ENCODE measurements around a stretch of chrX.

GRCh38 chrX:12975451-12975885 lies 558 bp downstream of the TMSB4X start:
- PRO-cap, result no peak

GRCh38 chrX:12977190-12977736 lies 2.4 kb downstream of the TMSB4X start:
- PRO-cap, result no peak

DNA sequence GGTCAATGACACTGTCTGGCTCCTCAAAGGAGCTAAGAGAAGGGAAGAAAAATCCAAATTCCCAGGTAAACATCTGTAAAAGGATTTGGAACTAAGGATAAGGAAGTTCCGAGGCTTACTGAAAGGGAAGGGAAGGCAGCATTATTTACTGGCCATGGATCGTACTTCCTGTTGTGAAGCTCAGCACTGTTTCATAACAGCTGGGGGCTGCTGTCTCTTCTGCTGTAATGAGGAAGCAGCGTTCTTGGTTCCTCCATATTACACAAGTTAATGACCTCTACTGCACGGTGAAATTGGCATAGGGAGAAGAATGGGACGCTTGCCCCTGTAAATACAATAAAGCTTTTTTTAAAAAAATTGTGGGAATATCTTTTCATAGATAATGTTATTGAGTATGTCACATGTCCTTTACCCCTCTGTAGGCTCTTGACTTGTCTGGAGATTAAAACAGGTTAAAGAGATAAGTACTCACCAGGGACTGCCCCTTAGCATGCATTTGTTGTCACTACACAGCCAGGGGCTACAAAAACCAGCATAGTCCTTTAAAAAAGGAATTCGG lies 30.6 kb downstream of the FAM9C start:
- PRO-cap, result no peak

DNA sequence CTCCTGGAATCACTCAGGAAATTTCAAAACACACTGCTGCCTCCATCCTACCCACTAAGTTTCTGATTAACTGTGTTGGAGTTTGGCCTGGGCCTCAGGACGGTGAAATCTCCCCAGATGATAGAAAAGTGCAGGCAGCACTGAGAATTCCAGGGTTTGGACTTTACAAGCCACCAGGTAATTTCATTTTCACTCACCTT lies 3.4 kb upstream of the FAM9C start:
- PRO-cap, result no peak

DNA sequence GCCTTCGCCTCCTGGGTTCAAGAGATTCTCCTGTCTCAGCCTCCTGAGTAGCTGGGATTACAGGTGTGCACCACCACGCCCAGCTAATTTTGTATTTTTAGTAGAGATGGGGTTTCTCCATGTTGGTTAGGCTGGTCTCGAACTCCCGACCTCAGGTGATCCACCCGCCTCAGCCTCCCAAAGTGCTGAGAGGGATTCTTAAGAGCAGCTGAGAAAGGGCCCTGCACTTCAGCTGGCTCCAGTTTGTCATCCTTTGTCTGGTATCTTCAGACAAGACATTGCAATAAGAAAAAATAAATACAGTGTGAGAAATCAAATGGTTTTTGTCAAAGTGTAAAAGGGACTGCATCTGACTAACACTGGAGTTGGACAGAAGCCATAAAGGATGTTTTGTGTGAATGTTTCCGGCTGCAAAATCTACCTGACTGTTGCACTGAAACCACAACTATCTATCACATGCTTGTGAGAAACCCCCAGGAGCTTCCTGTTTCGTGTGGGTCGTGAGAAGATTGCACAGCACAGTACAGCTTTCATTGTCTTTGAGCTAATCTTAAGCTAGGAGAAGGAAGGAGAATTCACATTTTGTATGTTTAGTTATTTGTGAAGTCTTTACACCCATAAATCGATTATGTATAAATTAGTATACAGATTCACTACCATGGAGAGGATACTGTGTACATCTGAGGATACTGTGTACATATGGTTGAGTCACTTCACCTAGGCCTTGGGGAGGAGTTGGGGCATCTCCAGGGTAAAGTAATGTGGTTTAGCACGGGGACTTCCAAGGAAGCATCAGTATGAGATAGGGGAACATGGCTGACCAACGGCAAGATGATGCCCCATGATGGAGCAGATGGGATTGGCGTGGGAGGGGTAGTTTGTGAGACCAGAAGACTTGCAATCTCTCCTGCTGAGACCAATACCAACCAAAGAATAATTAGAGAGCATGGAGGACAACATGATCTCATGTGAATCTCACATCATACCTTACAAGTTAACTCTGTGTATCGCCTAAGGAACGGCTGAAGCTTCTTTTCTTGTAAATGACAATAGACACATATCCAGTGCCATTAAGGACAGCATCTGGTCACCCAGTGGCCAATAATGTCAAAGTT lies 42.9 kb upstream of the FAM9C start:
- PRO-cap, result no peak

DNA sequence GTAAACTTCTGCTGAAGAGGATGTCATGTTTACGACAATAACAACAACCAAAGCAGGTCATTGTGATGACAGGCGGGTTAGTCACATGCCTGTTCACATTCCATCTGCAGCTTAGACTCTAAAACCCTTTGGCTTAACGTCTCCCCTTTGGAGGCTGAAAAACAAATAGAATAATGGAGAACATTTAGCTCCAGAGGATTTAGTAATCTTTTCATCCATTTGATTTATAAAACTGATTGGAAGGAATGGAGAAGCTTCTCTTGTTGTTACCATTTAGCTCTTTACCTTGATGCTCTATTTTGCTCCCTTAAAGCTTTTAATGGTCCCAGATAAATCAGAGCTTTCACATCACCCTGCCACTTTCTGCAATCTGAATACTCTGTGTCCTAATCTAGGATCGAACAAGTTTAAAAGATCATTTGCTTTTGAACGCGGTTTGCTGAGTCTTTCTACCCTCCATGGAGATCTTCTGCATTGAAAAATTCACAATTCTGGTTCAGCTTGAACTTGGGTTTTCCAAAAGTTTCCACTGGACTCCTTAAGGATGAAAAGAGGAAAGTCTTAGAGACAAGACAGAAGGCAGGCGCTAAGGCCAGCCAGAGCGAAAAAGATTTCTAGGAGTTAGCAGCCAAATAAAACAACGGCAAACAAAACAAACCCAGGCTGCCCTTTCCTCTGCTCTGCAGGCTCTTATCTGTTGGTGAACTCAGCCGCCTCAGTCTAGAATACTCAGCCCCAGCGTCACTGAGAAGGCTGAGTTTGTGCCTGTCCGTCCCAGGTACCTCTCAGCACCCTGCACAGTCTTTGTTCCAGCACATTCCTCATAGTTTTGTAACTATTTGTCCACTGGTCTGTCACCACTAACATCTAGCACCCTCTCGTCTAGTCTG lies 75.3 kb upstream of the FAM9C start:
- PRO-cap, result no peak

DNA sequence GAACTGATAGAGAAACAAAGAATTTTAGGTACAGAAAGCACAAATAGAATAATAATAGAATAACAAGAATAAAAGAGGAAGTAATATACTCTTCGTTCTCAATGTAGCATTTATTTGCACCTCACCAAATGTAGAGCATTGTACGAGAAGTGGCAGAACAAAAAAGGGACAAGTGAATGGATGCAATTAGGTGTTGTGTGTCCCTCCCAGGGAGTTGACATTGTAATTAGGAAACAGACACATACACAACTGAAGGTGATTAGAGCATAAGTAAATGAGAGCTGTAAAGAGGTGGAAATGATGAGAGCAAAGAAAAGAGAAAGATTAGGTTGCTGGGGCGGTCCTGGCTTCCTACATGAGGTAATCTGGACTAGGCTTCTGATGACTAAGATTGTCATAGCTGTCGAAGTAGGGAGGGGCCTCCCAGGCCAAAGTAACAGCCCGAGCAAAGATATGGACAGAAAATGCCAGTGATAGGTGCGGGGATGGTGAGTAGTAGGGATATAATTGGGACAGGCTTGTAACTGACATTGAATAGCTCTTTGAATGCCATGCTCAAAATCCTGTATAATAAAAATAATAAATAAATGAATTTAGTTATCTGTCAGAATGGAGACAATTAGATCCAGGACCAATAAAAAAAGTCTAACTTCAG lies 10.5 kb downstream of the RAB9A start:
- PRO-cap, result no peak

DNA sequence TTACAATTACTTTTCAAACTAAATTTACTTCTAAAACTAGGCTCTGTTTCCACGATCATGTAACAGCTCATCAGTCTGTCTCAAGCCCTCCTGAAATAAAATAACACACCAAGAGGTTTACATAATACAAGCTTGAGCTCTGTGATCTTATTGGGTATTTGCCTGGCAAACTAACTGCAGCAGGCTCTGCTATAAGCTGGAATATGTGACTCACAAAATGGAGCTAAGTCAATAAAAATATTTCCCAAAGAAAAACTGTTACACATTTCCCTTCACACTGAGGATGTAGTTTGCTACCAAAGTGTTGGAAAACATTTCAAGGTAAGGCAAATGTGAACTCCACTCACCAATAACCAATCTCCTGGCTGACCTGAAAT lies 94.7 kb upstream of the GPM6B start:
- PRO-cap, result no peak

DNA sequence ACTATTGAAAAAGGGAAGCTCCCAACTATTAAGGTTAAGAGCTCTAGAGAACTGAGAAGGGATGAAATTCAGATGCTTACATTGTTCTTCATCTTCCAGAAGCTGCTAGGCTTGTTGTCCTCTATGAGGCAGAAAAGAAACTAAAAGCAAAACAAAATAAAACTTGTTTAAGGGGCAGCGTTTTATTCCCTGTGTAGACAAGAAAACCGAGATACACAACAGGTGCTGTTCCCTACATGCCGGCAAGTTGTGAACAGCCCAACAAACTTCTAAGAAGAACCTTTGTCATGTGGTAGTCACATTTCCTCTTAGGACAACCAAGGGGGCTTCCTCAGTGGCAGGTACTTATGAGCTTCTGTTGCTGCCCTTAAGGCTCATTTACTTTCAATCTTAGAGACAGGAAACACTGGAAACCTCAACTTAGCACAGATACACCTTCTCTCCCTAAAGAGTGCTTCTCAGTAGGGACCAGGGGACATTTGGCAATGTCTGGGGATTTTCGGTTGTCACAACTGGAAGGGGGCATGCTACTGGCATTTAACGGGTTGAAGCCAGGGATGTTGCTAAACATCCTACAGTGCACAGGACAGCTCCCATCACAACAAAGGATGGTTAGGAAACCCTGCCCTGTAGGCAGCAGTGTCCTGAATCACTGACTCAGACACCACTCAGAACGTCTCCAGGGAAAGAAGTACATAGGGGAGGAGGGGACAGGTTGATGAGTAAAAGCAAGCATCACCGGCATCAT lies 111.1 kb downstream of the ASB9 start:
- PRO-cap, result no peak

DNA sequence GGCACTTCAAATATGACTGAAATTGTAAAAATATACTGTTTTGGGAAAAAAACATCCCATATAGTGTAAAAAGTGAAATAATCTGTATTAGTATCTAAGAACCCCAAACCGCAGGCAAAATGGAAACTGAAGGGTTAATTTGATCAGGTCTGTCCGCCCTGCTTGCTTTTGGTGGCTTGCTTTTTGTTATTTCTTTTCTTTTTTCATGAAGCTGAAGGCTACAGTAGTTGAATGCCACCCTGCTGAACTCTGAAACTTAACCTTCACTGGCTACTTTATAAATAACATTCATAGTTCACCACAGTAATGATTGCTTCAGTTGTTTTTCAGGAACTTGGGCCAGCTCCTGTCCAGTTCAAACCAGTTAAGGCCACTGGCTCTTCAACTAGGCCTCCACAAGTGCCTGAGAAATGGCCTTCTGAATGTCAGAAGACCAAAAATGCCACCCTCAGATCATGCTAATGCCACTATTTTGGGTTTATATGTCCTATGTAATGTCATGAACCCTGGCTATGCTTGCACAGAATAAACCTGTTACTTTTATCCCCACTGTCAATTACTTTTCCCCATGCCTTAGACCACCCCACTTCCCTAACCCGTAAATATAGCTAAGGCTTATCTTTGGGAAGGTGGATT lies 7.7 kb upstream of the ASB9 start:
- PRO-cap, result no peak

- PRO-cap, result no peak
Measured at GRCh38 chrX:15314250-15314932, 1.0 kb downstream of the ASB11 start.

- PRO-cap, result no peak
Measured at GRCh38 chrX:15335963-15336485, 701 bp upstream of the PIGA start.

- PRO-cap, result bidirectional peak, plus-strand start at chrX:15675028, minus-strand start at chrX:15675057; bidirectional peak, plus-strand start at chrX:15675190, minus-strand start at chrX:15675231
Measured at GRCh38 chrX:15674563-15675251, 10.1 kb upstream of the CLTRN start.

DNA sequence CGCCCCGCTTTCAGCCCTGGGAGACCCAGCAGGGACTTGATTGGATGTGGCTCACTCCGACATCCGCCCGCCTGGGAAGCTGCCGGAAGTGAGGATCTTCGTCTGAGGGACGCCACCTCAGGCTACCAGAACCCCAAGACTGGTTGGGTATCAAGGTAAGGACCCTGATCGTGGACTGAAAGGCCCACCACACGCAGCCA lies 248 bp downstream of the MAGEB17 start:
- PRO-cap, result no peak

DNA sequence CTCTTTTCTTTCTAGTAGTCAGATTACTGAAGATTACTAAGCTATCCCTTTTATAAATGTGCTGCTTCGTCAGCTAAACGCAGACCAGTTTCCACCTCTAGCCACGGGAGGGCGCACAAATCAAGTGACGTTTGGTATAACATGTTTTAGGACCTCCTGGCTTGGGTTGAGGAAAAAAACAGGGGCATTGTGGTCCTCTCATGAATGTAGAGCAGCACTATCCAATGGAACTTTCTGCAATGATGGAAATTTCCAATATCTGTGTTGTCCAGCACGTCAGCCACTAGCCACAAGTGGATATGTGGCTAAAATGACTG lies 13.1 kb upstream of the RBBP7 start:
- PRO-cap, result no peak

DNA sequence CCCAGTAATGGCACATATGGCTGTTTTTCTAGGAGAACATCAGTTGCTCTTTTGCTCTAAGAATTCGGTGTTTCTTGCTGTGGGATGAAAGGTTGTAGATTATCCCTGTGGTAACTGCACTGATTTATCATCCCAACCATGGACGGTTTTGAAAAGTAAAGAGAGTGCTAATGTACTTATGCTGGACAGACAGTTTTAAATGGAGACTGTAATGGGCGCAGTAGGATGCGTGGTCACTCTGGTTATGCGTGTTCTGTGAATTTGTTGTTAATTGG lies 191.5 kb downstream of the REPS2 start:
- PRO-cap, result no peak

- PRO-cap, result no peak
Measured at GRCh38 chrX:17375785-17376080, 733 bp downstream of the NHS start.

DNA sequence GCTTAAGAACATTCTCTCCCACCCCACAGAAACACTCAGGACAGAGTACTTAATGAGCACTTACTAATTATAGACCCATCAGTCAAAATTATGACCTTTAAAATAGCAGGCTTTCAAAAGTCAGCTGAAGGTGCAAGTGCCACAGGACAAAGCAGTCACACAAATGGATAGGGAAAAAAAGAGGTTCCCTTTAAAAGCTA lies 69.0 kb downstream of the BEND2 start:
- PRO-cap, result no peak

- PRO-cap, result no peak
Measured at GRCh38 chrX:18237099-18237432, 16.4 kb upstream of the BEND2 start.

DNA sequence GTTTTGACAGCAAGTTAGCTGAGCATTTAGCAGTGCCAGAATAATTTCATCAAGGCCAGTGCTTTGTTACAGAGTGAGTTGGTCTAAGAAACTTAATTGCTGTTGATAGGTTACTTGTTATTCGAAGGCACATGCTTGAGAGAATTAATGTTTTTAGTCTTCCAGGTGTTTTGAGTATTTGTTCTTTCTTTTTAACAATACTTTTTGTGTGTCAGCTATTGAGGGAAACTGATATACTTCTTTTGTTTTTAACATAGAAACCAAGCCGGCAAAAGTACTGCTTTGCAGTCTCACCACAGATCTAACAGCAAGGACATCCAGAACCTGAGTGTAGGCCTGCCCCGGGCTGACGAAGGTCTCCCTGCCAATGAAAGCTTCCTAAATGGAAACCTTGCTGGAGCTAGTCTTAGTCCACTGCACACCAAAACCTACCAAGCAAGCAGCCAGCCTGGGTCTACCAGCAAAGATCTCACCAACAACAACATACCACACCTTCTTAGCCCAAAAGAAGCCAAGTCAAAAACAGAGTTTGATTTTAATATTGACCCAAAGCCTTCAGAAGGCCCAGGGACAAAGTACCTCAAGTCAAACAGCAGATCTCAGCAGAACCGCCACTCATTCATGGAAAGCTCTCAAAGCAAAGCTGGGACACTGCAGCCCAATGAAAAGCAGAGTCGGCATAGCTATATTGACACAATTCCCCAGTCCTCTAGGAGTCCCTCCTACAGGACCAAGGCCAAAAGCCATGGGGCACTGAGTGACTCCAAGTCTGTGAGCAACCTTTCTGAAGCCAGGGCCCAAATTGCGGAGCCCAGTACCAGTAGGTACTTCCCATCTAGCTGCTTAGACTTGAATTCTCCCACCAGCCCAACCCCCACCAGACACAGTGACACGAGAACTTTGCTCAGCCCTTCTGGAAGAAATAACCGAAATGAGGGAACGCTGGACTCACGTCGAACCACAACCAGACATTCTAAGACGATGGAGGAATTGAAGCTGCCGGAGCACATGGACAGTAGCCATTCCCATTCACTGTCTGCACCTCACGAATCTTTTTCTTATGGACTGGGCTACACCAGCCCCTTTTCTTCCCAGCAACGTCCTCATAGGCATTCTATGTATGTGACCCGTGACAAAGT lies 67.9 kb downstream of the RS1 start:
- PRO-cap, result no peak